Mucosa of descending colon (tissue), 1 donor: ENCODE data around the gene TBL2.

- PRO-cap: bidirectional peak, plus-strand start at chr7:72828472, minus-strand start at chr7:72828182
Measured at GRCh38 chr7:72828406-72828605, 306 bp upstream of the TYW1B start.

DNA sequence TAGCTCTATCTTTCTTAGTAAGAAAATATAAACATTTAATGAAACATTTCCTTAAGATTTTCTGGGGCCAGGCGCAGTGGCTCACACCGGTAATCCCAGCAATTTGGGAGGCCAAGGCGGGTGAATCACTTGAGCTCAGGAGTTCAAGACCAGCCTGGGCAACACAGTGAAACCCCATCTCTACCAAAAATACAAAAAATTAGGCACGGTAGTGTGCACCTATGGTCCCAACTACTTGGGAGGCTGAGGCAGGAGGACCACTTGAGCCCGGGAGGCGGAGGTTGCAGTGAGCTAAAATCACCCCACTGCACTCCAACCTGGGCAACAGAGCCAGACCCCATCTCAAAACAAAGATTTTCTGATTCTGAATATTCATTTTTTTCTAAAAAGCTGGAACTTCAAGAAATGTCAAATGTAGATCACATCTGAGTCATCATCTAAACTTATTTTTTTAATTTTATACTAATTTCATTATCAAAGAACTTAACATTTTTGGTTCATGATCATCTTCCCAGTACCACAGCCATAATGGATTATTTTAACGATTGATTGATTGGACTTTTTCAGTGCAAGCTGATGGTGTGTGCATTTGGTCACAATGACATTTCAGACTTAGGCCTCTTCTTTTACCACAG lies 10.4 kb upstream of the TYW1B start:
- PRO-cap: no peak

DNA sequence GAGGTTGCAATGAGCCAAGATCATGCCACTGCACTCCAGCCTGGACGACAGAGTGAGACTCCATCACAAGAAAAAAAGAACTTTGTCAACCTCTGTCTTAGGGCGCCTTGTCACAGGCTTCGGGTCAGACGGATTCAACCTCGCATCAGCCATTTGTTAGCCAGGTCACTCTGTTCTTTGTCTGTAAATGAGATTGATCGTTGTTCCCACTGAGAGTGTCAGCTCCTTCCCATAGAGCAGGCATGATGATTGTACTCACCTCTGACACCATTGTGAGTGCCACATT lies 45.9 kb upstream of the SPDYE10 start:
- PRO-cap: no peak

GRCh38 chr7:73498449-73498876 lies 23.6 kb downstream of the BAZ1B start:
- PRO-cap: no peak

DNA sequence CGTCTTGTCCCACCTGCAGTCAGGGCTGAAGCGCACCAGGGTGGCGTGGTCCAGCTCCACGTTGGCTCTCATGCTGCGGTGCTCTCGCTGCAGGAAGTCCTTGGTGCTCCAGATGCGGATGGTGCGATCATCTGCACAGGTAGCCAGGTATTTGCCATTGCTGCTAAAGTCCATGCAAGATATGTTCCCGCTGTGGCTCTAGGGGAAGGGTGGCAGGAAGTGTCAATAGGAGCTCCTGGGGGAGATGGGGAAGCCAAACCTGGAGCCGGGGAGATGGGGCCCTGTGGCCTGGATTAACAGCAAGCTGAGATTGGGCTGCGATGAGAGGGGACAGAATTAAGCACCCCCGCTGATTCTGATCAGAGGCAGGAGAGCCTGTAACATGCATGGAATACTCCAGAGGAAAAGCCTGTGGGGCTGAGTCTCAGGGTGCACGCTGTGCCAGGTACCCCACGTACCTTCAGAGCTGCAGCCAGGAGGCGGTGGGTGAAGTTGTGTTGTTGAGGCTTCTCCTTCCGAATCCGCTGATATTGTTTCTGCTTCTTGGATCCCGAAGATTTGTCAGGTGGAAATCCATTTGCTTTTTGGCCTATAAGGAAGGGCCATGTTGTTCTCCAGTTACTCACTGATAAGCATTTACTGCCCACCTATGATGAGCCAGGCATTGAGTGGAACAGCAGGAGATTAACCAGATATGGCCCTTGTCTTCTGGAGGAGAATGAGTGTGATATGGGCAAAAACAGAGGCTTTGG lies 4.3 kb downstream of the TBL2 start:
- PRO-cap: no peak

DNA sequence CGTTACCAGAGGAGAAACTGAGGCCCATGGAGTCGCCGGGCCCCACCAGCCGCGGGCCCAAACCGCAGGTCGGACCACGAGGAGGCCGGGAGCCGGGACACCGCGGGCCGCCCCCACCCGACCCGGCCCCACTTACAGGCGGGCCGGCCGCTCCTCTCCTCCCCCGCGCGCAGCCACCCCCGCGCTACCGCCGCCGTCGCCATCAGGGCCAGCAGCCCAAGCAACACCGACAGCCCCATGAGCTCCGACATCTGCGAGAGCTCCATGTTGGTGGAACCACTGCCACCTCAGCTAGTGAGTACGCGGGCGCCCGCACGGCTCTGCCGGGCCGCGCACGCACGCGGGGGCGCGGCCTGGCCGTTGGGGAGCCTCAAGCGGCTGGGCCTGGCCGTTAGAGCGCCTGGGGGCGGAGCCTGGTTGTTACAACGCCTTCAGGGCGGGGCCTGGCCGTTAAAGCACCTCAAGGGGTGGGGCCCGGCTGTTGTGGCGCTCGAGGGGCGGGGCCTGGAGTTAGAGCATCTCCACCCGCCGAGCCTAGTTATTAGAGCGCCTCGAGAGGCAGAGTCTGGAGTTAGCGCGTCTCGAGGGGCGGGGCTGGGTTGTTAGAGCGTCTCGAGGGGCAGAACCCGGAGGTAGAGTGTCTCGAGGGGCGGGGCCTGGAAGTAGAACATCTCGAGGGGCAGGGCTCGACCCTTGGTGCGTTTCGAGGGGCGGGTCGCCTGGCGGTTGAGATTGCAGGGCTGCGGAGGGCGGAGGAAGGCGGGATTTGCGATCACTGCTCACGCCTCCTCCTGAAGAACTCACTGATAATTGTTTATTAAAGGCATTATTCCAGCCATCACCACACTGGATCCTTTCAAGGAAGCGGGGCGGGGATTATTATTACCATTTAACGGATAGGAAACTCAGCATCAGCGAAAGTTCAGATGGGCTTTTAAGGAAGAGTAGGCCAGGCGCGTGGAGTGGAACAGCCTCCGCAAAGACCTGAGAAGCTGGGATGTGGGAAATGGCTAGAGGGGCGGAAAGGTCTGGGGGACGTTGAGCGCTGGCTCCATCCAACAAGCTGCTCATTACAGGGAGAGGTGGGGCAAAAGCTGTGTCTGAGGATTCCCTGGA lies at the start of gene TBL2:
Gene TBL2 (minus strand): TSS at position 296 of the 1,116 bp plus-strand sequence.
- PRO-cap: bidirectional peak, plus-strand start at position 706 of the sequence, minus-strand start at position 293 of the sequence; unidirectional peak, plus-strand start at position 925 of the sequence

DNA sequence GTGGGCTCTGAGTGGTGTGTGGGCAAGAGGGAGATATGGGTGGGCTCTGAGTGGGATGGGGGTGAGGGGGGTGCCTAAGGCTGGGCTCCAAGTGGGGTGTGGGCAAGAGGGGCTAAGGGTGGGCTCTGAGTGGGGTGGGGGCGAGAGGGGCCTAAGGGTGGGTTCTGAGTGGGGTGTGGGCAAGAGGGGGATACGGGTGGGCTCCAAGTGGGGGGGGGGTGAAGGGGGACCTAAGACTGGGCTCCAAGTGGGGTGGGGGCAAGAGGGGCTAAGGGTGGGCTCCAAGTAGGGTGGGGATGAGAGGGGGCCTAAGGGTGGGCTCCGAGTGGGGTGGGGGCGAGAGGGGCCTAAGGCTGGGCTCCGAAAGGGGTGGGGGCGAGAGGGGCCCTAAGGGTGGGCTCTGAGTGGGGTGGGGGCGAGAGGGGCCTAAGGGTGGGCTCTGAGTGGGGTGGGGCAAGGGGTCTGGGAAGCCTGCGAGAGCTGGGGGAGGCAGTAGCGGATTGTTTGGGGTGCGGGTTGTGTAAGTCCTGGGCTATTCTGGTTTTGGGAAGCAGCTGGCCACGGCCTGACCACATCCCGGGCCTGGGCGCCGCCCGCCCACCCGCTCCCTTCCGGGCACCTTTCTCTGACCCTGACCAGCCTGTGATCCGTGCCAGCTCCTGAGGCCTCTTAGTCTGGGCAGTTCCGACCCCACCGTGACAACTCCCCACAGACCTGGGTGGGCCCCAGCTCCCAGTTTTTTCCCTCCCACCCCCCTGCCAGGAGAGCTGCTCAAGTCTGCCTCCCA lies 22.1 kb upstream of the TBL2 start:
- PRO-cap: no peak

- PRO-cap: no peak
Measured at GRCh38 chr7:73740746-73741286, 2.2 kb upstream of the ABHD11 start.

GRCh38 chr7:73832656-73833228 lies 1.9 kb downstream of the CLDN4 start:
- PRO-cap: bidirectional peak, plus-strand start at chr7:73832791, minus-strand start at chr7:73832484; bidirectional peak, plus-strand start at chr7:73833041, minus-strand start at chr7:73832941

- PRO-cap: no peak
Measured at GRCh38 chr7:74009519-74010245, 18.3 kb upstream of the ELN start.

GRCh38 chr7:74053464-74053945 lies 25.5 kb downstream of the ELN start:
- PRO-cap: no peak

DNA sequence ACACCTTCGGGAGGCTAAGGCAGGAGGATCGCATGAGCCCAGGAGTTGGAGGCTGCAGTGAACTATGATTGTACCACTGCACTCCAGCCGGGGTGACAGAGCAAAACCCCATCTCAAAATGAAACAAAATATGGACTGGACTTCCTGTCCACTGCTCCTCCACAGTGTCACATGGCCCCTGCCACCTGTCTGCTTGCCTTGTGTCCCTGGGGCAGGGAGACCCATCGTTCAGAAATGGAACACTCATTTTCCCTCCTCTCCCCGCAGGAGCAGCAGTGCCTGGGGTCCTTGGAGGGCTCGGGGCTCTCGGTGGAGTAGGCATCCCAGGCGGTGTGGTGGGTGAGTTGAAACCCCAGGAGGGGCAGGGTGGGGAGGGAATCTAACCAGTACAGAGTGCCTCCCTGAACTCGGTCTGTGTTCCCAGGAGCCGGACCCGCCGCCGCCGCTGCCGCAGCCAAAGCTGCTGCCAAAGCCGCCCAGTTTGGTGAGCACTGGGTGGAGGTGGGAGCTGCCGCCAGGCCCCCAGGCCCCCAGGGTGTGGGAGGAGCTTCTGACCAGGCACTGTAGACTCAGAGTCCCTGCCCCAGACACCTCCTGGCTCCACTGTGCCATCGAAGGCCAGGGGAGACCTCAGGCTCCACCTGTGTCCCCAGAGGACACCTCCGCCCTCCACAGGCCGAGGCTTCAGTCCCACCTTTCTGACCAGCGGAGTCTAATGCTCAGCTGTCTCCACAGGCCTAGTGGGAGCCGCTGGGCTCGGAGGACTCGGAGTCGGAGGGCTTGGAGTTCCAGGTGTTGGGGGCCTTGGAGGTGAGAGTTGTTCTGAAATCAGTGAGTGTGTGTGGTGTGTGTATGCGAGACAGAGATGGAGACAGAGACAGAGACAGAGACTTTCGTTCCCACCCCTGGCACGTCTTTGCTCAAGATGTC lies 20.5 kb upstream of the LIMK1 start:
- PRO-cap: no peak

- PRO-cap: unidirectional peak, minus-strand start at chr7:74094664
Measured at GRCh38 chr7:74094448-74095404, 11.1 kb downstream of the LIMK1 start.

DNA sequence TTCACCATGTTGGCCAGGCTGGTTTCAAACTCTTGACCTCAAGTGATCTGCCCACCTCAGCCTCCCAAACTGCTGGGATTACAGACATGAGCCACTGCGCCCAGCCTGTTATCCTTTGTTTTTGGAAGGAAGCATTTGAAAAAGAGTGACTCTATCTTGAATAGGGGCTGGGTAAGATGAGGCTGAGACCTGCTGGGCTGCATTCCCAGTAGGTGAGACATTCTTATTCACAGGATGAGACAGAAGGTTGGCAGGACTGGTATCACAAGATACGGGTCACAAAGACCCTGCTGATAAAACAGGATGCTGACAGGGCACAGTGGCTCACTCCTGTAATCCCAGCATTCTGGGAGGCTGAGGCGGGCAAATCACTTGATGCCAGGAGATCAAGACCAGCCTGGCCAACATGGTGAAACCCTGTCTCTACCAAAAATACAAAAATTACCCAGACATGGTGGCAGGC lies 40.5 kb upstream of the EIF4H start:
- PRO-cap: no peak

DNA sequence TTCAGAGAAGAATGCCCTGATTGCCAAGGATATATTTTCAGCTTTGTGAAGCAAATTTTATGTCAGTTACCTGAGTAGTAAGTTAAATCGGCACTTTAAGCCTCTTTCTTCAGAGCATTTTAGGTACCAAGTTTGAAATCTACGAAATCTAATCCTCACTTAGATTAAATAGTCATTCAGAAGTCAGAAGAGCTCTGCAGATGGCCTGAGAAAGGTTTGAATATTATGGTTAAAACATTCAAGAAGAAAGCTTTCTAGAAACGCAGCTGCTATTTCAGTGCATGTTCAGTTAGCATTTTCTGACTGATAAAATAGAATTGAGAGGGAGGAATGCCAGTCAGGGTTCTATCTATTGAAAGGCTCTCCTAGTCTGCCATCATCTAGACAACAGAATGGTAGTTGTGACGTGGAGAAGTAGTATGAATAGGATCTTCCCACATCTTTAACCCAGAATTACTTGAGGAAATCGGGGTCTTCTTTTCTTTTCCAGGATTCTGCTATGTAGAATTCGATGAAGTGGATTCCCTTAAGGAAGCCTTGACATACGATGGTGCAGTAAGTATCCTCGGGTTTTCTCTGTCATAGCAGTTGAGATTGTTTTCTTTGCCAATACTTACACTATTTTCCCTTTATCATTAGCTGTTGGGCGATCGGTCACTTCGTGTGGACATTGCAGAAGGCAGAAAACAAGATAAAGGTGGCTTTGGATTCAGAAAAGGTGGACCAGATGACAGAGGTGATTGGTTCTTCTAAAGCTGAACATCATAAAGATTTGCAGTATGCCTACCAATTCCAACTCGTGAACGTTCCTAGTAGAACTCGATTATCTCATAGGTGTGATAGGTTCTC lies 15.3 kb downstream of the EIF4H start:
- PRO-cap: no peak

DNA sequence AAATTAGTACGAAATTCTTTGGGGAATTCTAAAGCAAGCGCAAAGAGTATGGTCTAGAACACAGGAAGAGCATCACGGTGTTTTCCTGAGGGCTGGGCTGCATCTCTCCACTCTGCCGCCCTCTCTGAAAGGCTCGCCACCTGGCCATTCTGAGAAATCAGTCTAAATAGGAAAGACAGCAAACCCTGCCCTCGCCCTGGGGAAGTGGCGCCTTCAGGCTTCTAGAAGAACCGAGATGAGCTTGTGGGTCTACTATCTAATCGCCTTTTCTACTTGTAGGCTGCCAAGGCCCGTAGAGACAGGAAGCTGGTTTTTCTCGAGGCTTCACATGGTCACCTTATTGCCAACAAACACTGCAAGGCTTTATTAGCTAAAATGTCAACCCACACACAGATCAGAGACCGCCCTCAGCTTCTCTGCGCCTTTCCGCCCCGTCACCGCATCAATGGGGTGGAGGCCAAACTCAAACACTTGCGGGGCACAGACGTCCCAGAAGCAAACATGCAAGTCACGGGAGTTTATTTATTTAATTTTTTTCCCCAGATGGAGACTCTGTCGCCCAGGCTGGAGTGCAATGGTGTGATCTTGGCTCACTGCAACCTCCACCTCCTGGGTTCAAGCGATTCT lies 21.5 kb downstream of the LAT2 start:
- PRO-cap: no peak

- PRO-cap: no peak
Measured at GRCh38 chr7:74338179-74339077, 49.2 kb downstream of the CLIP2 start.

- PRO-cap: bidirectional peak, plus-strand start at chr7:74372142, minus-strand start at chr7:74371921
Measured at GRCh38 chr7:74371830-74372609, 81.7 kb upstream of the GTF2IRD1 start.

DNA sequence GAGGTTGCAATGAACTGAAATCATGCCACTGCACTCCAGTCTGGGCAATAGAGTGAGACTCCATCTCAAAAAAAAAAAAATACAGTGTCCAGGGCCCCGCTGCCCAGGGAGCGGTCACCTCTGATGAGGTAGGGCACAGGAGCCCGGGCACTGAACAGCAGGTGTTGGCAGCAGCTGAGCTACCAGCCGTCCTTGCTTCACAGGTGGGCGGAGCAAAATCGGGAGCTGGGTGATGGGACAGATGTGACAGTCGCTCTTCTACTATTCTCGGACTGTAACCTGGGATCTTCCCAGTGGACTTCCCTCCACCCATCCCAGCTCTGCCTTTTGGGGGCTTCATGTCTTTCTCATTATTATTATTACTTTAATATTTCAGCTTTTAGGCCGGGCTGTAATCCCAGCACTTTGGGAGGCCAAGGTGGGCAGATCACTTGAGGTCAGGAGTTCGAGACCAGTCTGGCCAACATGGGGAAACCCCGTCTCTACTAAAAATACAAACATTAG lies 49.4 kb downstream of the GTF2IRD1 start:
- PRO-cap: no peak

GRCh38 chr7:74517712-74518467 lies 64.2 kb downstream of the GTF2IRD1 start:
- PRO-cap: no peak